Hepatocyte (in vitro differentiated cells and primary cell): ENCODE data around the gene RELL1.

DNA sequence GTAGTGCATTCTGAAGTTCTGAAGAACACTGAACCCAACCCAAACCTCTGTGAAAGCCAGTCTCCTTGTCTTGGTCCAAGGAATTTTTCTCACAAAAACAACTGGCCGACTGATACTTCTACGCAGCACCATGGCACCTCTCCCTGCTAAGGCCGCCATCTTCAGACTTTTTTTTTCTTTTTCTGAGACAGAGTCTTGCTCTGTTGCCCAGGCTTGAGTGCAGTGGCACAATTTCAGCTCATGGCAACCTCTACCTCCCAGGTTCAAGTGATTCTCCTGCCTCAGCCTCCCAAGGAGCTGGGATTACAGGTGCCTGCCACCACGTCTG is 30.6 kb downstream of the SLC34A2 start:
- RAMPAGE, long total RNA = no peak
- RRBS = no CpG with 5 or more reads among the region's 4 CpGs

DNA sequence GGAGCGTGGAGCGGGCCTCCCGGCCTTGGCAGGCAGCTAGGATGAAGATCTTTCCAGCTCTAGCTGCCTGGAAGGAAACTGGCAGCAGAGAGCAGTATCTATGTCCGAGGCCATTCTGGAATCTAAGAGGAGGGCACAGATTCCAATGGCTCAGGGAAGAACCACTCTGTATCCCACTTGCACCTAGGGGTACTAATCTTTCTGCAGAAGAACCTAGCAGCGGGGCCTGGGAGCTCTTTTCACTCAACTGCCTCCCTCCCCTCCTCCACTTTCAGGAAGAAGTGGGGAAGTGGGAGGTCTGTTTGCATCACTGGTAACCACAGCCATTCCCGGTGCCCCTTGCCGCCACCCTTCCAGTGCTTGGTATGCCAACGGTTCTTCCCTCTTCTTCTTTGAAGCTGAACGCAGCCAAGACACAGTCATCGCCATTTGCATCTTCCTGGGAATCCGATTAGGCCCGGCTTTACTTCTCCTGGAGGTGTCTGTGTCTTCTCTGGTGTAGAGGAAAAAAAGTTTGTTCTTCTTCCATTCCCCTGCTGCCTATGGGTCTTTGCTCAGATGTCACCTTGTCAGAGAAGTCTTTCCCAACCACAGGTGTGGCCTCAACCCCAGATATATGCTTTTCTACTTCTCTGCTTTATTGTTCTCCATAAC is 47.2 kb upstream of the RBPJ start:
- RAMPAGE, long total RNA = no peak
- RRBS = no CpG with 5 or more reads among the region's 12 CpGs

GRCh38 chr4:26811929-26812839 is 48.5 kb upstream of the STIM2 start:
- RAMPAGE, long total RNA = no peak
- RRBS = no CpG with 5 or more reads among the region's 7 CpGs

GRCh38 chr4:34269648-34270054 is 1974.7 kb downstream of the ARAP2 start:
- RAMPAGE, long total RNA = no peak
- RRBS = no CpG with 5 or more reads among the region's 2 CpGs

GRCh38 chr4:34335200-34335677 is 1909.1 kb downstream of the ARAP2 start:
- RAMPAGE, long total RNA = no peak
- RRBS = no CpG with 5 or more reads among the region's 13 CpGs

DNA sequence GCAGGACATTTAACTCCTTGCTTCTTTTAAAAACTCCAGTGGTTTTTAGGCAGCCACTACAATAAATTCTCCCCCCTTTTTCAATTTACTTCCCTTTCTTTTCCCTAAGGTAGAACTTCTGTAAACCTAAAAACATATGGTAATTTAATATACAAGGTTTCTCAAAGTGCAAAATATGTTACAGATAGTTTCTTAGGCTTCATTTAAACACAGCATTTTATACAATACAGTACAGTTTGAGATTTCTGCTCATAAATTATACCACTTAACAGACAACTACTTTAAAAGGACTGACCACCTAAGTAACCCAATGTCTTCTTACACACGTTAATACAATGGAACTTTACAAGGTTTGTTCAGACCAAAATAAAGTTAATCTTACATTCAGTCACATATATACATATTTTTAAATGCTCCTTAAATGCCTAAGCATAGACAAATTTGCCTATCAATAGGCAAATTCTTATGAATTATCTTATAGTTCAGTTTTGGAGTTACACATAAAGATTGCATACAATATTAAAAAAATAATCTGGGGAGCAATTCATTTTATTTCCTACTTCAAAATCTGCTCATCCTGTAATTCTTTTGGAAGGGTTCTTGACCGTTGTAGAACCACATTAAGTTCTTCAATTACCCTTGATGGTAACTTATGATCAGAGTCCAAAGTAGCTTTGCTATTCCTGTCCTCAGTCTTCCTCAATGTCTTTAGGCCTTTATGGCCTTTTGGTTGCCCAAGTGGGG is 176.8 kb downstream of the ARAP2 start:
- RAMPAGE, long total RNA = no peak
- RRBS = no CpG with 5 or more reads among the region's 2 CpGs

- RAMPAGE, long total RNA = no peak
- RRBS = no CpG with 5 or more reads among the region's 3 CpGs
Measured at GRCh38 chr4:36129022-36130153, 114.9 kb downstream of the ARAP2 start.

GRCh38 chr4:36322723-36323474 is 41.5 kb downstream of the DTHD1 start:
- RAMPAGE, long total RNA = no peak
- RRBS = no CpG with 5 or more reads among the region's 7 CpGs

- RAMPAGE, long total RNA = no peak
- RRBS = no CpG with 5 or more reads among the region's 14 CpGs
Measured at GRCh38 chr4:37001622-37002041, 242.9 kb upstream of the NWD2 start.

- RAMPAGE, long total RNA = no peak
- RRBS = no CpG with 5 or more reads among the region's 2 CpGs
Measured at GRCh38 chr4:37002827-37003113, 241.8 kb upstream of the NWD2 start.

DNA sequence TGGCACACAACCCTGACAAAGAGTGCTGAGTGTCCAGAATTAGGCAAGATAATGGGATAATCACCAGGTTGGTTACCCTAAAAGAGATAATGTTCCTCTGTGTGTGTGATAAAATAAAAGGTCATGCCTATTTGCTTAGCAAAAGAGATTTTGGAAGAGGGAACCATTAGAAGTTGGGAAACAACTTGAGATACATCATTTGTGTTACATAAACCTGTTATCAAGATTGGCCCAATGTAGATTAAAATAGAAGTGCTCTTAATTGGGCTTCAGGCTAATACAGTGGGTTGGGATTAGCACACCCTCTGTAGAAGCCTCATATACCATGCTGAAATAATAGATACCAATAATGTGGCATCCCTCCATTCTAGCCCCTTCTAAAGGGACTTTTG is 26.5 kb upstream of the C4orf19 start:
- RAMPAGE, long total RNA = no peak

DNA sequence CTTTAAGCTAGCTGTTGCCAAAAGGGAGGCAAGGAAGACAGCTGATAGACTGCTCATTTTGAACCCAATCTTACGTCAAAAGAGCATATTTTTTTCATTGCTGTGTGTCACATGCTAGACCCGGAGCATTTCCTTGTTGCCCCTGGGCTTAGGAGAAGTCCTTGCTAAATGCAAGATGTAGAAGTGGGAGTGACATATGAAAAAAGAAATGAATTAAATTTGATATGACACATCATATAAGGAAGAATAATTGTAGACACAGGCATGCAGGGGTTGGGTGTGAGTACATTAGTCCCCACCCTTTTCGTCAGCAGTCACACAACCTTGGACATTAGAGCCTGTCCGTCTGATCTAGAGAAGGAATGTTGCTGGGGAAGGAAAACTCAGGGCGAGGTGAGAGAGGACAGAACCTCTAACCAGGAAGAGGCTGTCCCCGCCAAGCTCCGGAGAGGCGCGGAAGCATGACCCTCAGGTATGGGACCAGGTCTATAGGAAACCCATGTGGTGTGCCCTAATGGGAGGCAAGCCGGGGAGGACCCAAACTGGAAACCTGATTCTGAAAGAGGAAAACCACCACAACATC is 102.2 kb downstream of the RELL1 start:
- RAMPAGE, long total RNA = no peak
- RRBS = 84% methylated on average over 4 of the region's 10 CpGs

DNA sequence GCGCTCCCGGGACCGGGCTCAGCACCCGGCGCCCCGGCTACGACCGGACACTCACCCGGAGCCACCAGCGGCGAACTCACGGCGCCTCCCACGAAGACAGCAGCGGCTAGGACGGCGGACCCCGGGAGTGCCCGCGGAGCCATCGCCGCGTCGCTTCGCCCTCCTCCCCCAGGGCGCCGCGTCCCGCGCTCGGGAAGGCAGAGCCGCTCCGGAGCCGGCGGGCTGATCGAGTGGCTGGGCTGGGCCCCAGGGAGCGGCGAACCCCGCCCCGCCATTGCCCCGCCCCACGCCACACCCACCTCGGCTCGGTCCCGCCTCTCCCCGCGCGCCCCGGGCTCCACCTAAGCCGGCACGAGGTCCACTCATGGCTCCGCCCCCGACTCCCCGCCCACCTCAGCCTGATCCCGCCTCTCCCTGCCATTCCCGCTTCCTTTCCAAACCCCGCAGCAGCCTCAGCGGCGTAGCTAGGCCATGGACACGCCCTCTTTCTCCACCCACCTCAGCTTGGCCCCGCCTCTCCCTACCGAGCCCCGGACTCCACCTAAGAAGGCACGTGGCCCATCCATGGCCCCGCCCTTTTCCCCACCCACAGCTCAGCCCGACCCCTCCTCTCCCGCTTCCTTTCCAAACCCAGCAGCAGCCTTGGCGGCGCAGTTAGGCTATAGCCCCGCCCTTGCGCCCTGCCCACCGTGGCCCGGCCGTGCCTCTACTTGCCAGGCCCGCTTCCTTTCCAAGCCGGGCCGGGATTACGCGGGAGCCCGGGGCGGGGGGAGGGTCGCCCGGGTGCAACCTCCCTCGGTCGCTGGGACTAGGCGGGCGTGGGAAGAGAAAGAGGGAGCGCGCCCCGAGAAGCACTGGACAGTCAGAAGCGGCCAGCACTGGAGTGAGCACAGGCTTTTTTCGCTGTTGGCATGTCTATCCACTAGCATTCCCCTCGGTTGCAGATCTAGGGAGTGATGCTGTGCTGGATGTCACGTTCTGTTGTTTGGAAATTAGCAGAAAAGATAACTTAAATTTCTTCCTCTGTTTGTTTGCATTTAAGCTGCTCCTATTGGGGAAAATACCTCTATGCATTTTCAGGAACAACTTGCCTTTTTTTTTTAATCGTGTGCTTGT is at the start of gene RELL1:
Gene RELL1, minus strand, starts transcription at position 232 of the 1,116 bp plus-strand sequence.
- RAMPAGE, long total RNA = no peak
- RRBS = 1% methylated on average over 33 of the region's 95 CpGs

DNA sequence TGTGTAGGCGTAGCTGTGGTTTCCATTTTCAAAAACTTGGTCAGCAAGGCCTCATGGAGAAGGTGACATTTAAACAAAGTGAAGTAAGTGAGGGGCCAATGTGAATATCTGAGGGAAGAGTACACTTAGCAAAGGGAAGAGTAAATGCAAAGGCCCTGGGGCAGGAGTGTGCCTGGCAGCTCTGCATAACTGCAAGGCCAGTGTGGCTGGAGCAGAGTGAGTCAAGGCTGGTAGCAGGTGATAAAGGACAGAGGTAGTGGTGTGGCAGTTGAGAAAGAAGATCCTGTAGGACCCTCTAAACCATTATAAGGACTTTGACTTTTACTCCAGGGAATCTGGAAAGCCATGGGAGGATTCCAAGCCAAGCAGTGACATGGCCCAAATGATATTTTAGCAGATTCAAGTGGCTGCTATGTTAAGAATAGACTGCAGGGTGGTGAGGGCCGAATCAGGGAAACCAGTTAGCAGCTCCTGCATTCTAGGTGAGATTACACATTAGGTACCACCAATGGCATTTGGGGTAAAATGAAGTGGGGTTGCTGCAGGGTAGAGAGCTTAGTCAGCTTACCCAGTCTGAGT is 5.9 kb upstream of the TBC1D1 start:
- RAMPAGE, long total RNA = no peak
- RRBS = no CpG with 5 or more reads among the region's 2 CpGs

GRCh38 chr4:37933870-37934701 is 26.1 kb upstream of the PTTG2 start:
- RAMPAGE, long total RNA = no peak
- RRBS = no CpG with 5 or more reads among the region's 13 CpGs

DNA sequence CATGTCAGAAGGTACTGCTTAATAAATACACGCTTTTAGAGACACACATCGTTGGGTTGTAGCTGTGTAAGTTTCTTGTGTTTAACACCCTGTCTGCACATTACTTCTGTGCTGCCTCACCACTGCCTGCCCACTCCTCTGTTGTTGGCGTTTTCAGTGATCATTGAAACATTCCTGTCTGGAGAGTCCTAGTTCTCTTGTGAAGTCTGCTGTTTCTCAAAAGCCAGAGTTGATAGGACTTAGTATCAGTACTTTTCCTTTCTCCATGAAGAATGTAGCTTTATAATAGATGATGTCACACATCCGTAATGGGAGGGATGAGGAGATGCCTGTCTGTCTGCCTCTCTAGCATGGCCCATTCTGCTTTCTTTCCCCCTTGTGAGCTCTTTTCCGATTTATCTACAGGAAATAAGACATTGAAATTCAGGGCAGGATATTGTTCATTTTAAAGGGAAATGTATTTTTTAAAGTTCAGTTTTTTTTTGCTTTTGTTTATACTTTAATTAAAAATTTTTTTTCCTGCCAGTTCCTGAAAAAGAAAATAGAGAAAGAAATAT is 90.8 kb downstream of the PTTG2 start:
- RAMPAGE, long total RNA = no peak
- RRBS = no CpG with 5 or more reads among the region's 5 CpGs

- RAMPAGE, long total RNA = no peak
- RRBS = no CpG with 5 or more reads among the region's 12 CpGs
Measured at GRCh38 chr4:38131255-38132098, 171.3 kb downstream of the PTTG2 start.

DNA sequence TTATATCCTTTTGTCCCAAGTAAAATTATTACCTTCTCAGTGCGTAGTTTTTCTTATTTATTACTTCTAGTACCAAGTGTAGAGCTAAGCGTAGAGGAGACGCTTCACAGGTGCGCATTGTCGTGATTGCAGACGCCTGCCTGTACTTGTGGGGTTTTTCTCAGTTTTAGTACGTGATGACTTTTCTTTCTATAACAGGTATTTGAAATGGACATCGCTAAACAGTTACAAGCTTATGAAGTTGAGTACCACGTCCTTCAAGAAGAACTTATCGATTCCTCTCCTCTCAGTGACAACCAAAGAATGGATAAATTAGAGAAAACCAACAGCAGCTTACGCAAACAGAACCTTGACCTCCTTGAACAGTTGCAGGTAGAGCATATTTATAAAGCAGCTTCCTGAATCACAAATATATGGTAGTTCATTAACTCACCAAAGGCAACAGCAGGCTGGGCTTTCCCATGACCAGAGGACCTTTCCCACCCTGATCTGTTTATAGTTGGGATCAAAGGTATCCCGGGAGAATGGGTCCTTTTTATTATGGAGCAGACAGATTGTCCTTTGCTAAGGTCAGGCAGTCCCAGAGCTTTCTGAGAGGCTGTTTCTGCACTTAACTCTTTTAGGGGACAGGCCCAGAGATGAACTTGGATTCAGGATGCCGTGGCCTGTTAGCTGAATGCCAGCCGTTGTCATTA is 172.8 kb downstream of the PTTG2 start:
- RAMPAGE, long total RNA = no peak
- RRBS = no CpG with 5 or more reads among the region's 14 CpGs

DNA sequence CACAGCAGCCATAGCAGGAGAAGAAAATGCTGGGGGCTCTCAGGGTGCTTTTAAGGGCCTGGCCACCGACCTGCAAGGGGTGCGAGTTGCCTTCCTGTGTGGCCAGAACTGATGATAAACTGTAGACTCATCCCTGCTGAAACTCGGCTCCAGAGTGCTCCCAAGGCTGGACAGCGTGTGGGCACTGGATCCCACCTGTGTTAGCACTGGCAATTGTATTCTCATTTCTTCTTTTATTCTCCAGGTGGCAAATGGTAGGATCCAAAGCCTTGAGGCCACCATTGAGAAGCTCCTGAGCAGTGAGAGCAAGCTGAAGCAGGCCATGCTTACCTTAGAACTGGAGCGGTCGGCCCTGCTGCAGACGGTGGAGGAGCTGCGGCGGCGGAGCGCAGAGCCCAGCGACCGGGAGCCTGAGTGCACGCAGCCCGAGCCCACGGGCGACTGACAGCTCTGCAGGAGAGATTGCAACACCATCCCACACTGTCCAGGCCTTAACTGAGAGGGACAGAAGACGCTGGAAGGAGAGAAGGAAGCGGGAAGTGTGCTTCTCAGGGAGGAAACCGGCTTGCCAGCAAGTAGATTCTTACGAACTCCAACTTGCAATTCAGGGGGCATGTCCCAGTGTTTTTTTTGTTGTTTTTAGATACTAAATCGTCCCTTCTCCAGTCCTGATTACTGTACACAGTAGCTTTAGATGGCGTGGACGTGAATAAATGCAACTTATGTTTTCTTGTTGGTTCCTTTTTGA is 176.9 kb downstream of the PTTG2 start:
- RAMPAGE, long total RNA = no peak
- RRBS = no CpG with 5 or more reads among the region's 24 CpGs

DNA sequence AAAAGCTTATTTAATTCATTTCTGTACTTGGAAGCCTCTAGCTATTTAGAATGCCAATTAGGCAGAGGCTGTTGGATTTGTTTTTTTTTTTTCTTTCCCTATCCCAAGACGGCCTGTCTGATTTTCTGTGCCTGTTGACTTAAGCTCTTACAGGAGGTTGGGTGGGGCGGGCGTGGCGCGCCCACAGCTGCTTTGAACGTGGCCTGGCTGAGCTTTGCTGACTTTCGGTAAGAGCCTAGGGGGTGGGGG is 195.1 kb downstream of the PTTG2 start:
- RAMPAGE, long total RNA = no peak
- RRBS = no CpG with 5 or more reads among the region's 7 CpGs